Right ventricle myocardium (tissue), 1 donor: ENCODE results near the gene SNAI1.

GRCh38 chr20:49928429-49928691 is 7.8 kb upstream of the RNF114 start:
- PRO-cap, 2 experiments, result no peak in any of the 2 experiments

DNA sequence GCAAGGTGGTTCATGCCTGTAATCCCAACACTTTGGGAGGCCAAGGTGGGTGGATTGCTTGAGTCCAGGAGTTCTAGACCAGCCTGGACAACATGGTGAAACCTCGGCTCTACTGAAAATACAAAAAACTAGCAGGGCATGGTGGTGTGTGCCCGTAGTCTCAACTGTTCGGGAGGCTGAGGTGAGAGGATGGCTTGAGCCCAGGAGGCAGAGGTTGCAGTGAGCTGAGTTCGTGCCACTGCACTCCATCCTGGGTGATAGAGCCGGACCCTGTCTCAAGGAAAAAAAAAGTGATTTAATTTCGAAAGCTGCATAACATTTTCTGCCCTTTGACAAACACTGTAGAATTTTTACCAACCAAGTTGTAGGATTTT is 6.3 kb downstream of the RNF114 start:
- PRO-cap, 2 experiments, result no peak in any of the 2 experiments

DNA sequence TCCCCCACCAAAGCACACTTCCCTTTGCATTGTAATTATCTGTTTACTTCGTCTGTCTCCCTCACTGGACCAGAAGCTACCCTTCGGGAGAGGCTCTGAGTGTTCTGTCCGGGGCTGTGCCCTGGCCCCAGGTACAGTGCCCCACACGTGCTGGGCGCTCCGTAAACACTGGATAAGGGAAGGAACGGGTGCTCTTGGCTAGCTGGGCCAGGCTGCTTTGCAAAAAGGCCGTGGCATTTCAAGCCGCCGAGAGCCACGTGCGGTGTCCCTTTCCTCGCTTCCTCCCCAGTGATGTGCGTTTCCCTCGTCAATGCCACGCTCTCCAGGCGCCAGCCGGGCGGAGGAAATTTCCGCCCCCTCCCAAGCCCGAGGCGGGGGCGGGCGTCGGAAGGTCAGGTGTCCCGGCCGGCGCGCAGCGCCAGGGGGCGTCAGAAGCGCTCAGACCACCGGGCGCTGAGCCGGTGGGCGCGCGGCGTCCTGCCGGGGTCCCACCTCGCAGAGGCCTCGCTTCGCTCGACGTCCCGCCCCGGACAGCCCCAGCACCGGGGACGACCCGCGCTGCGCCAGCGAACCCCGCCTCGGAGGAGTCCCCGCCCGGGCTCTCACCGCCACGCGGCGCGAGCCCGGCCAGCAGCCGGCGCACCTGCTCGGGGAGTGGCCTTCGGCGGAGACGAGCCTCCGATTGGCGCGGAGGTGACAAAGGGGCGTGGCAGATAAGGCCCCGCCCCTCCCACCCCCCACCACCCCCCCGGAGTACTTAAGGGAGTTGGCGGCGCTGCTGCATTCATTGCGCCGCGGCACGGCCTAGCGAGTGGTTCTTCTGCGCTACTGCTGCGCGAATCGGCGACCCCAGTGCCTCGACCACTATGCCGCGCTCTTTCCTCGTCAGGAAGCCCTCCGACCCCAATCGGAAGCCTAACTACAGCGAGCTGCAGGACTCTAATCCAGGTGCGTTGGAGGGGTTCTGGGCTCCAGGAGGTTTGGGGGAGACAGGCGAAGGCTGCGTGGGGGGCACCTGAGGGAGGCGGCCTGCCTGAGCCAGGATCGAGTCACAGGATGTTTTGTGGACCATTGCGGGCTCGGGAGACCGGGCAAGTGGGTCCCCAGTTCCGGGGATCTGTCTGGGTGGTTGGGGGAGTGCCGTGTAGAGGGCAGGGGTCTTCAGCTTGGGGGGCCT is at the start of gene SNAI1:
Gene SNAI1 (plus strand): TSS at position 787 of the 1,177 bp plus-strand sequence.
- PRO-cap, 2 experiments, result peak in 2 of 2 experiments; most common plus-strand start position 787 of the sequence (in 2); most common minus-strand start position 656 of the sequence (in 2)

DNA sequence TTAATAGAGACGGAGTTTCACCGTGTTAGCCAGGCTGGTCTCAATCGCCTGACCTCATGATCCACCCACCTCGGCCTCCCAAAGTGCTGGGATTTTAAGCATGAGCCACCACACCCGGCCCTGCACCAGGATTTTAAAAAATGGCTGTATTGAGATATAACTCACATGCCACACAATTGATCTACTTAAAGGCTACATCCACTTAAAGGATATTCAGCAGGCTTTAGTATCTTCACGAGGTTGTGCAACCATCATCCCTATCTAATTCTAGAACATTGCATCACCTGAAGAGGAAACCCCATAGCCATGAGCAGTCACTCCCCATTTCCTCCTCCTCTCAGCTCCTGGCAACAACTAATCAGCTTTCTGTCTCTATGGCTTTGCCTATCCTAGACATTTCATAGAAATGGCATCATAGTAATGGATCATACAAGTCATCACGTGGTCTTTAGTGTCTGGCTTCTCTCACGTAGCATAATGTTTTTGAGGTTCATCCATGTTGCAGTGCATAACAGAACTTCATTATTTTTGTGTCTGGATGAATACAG is 20.4 kb downstream of the SNAI1 start:
- PRO-cap, 2 experiments, result no peak in any of the 2 experiments

- PRO-cap, 2 experiments, result no peak in any of the 2 experiments
Measured at GRCh38 chr20:50012494-50013139, 29.8 kb downstream of the SNAI1 start.

DNA sequence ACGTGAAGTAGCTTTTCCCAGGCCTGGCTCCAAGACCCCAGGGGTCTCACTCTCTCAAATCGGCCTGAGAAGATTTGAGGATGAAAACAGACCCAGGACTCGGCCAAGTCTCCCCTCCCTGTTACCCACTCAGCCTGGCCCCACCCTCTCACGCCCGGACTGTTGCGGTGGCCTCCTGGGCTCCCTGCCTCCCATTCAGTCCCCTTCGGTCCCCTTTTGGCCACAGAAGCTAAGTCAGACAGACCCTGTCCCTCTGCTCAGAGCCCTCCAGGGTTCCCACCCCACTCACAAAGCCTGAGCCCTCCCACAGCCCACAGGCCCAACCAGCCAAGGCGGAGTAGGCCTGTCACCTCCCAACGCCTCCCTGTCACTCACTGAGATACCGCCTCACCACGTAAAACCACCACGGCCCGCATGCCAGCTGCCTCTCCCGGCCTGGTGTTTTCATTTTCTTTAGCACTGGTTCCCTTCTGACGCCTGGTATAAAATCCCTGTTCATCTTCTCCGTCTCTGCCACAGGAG is 58.3 kb downstream of the SNAI1 start:
- PRO-cap, 2 experiments, result no peak in any of the 2 experiments

DNA sequence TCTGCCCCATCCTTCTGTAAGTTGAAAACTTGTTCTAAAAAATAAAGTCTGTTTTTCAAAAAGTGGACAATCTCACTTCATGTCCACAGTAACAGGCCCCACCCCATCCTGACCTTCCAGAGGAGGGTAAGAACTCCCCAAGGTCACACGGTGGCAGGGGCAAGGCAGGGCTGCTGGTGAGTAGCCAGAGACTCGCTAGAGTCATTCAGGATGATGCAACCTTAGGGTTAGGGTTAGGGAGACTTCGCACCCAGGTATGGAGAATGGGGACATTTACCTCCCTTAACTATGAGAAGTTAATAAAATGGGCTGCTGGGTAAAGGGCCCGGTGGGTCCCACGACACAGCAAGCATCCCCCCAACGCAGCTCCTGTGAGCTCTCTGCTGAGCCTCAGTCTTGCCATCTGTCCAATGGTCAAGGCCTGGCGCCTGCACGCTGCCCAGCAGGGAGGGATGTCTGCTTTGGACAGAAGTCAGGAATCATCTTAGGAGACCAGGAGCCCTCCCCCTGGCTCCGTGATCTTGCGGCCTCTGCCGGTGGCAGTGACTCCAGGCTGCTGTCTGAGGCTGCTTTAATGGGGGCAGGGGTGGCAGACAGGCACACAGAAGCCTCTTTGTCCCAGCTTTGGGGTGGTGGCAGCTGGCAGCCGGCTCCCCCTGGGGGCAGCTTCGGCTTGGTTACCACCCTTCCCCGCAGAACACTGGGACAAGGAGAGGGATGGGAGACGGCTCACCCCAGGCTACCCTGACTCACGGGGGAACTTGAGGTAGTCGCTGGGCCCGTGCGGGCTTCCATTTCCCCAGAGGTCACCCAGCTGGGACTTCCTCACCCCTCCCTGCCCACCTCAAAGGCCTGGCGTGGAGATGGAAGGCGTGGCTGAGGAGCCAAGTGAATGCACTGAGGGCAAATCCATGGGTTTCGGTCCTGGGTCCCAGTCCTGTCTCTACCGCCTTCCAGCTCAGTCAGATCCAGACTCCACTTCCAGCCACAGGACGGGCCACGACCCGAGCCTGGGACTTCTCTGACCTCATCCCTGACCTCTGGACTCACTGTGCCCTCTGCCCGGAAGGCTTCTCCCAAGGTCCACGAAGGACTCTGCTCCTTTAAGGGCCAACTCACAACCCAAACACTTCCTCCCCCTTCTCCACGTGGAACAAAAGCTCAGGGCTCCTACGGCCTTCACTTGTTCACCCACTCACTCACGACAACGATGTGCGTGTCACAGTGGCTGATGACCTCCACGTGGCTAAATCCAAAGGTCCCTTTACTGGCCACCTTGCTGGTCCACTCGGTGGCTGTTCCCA is 14.9 kb downstream of the PEDS1 start:
- PRO-cap, 2 experiments, result no peak in any of the 2 experiments

DNA sequence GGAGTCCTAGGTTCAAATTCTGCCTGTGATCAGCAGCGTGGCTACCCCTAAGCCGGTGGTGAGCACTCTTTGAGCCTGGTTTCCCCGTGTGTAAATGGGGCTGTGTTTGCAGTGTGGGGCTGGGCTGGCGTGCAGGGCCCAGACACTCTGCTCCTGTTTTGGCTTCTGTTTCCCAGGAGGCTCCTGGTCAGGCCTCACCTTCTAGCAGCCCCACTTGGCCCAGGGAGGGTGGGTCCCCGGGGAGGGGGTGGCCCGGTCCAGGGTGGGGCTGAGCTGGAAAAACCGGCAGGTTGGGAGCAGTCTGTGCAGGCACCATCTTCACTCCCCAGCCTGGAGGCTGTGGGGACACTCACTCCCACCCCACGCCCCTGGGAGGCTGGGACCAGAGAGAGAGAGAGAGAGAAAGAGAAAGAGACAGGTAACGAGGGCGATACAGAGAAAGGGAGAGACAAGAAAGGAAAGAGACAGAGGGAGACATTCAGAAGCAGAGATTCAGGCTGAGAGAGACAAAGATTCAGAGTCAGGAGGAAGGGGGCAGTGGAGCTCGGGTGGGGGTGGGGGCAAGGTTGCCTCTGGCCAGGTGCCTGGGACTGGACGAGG is 25.4 kb downstream of the CEBPB start:
- PRO-cap, 2 experiments, result no peak in any of the 2 experiments

GRCh38 chr20:50249623-50250235 is 59.1 kb downstream of the CEBPB start:
- PRO-cap, 2 experiments, result no peak in any of the 2 experiments

- PRO-cap, 2 experiments, result peak in 2 of 2 experiments; most common plus-strand start chr20:50279200 (in 1); most common minus-strand start chr20:50279058 (in 2)
Measured at GRCh38 chr20:50278442-50279495, 88.1 kb downstream of the CEBPB start.

GRCh38 chr20:50317561-50318066 is 127.0 kb downstream of the CEBPB start:
- PRO-cap, 2 experiments, result no peak in any of the 2 experiments

DNA sequence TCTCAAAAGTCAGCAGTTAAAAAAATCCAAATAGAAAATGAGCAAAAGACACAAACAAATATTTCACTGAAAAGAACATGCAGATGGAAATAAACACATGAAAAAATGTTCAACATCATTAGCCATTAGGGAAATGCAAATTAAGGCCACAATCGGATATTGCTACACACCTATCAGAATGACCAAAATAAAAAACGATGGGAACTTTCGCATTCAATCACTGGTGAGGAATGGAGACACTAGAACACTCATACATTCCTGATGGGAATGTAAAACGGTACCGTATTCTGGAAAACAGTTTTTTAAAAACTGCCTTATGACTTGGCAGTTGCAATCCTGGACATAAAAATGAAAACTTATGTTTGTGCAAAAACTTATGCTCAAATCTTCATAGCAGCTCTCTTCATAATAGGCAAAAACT is 146.0 kb downstream of the CEBPB start:
- PRO-cap, 2 experiments, result no peak in any of the 2 experiments

- PRO-cap, 2 experiments, result no peak in any of the 2 experiments
Measured at GRCh38 chr20:50376660-50377332, 133.4 kb upstream of the PTPN1 start.

DNA sequence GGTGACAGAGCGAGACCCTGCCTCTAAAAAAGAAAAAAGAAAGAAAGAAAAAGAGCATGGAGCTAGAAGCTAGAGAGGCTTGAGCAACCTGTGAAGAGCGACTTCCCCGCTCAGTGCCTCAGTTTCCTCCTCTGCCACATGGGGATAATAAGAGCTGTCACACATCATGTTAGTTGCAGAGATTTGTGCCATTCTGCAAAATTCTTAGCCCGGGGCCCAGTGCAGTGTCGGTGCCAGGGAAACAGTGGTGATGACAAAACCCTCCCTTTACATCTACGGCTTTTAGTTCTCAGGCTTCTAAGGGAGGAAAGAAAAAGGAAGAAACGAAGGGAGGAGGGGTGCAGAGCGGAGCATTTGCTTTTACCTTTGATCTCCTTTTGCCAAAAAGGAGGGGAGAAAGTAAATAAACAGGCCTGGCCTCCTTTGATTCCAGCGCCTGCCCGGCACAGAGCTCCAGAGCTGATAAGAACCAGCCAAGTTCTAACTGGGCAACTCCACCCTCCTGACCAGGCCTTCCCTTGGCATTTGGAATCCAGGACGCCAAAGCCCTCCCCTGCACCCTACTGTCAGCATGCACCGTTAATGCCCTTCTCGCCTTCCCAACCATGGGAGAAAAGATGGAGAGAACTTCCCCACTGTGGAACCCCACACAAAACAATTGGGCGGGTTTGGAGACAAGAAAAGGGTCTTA is 120.9 kb upstream of the PTPN1 start:
- PRO-cap, 2 experiments, result peak in 2 of 2 experiments; most common plus-strand start position 543 of the sequence (in 2); most common minus-strand start position 447 of the sequence (in 2)

DNA sequence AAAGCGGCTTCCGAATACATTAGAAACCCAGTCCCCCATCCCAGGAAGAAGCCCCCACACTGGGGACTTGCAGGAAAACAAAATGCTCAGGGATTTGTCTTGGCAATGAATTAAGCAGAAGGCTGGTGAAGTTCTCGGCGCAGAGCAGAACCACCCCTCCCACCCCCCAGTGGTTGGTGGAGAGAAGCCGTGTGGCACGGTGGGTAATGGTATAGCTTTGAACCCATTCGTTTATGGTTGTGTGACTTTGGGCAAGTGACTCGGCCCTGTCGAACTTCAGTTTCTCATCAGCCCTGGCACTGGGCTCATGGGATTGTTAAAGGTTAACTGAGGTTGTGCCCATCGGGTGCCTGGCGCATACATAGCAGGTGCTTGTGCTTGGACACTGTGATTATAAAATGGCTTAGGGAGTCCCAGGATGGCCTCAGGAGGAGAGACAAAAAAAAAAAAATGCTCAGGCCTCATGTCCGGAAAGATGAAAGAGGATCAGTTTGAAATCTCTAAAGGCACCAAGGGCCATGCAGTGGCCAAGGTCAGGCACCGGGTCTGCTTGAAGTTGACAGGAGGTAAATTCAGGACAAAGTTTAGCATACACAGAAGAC is 120.2 kb upstream of the PTPN1 start:
- PRO-cap, 2 experiments, result no peak in any of the 2 experiments

DNA sequence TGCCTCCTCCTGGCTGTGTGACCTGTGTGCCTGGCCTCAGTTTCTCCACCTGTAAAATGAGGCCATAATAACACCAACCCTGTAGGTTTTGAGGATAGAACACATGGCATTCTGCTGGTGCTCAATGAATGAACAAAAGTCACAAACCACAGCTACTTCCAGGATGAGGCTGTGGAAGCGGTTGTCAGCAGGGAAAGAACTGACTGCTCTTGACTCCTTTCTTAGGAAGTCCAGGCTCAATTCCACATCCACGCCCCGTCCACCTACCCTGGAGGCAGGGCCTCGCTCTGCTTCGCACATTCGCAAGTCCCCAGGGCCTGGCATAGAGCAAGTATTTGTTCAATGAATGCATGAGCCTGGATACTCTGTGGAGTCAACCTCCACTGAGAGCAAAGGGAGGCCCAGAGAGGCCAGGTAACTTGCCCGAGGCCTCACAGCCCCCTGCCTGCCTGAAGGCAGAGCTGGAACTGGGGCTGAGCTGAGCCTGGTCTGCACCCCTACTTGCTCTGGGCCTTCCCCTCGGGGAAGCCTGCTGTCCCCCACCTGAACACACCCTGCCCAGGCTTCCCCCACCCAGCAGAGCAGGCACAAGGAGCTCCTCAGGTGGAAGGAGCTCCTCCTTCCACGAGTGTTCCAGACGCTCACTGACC is 119.5 kb upstream of the PTPN1 start:
- PRO-cap, 2 experiments, result no peak in any of the 2 experiments

- PRO-cap, 2 experiments, result no peak in any of the 2 experiments
Measured at GRCh38 chr20:50403547-50404341, 106.4 kb upstream of the PTPN1 start.

- PRO-cap, 2 experiments, result no peak in any of the 2 experiments
Measured at GRCh38 chr20:50409413-50409943, 100.7 kb upstream of the PTPN1 start.

- PRO-cap, 2 experiments, result peak in 2 of 2 experiments; most common plus-strand start chr20:50483657 (in 1); most common minus-strand start chr20:50483577 (in 2)
Measured at GRCh38 chr20:50483337-50483847, 26.8 kb upstream of the PTPN1 start.

DNA sequence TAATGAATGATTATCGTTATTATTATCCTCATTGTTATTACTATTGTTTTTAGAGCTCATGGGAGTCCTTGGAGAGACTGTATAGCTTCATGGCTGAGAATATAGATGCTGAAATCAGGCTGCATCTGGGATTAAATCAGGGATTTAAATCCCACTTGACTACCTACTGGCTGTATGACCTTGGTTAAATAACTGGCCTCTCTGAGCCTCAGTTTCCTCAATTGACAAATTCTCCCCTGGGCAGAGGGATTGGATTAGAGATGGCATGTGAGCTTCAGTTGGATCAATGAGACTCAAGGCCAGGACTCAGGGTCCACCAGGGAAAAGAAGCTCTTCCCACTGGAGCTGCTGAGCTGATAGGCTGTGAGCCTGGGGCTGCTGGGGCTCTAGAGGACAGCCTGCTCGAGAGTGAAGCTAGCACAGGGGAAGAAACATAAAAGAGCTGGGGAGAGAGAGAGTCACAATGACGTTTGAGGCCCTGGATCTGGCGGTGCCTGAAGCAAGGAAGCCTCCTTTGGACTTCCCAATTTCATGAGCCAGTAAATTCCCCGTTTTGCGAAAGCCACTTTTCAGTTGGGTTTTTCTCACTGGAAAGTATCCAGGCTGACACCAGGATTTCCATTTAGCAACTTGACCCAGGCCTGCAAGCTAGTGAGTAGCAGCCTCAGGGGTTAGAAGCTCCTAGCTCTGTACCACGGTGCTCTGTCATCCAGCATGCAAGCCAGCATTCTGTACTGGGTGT is 7.4 kb upstream of the PTPN1 start:
- PRO-cap, 2 experiments, result no peak in any of the 2 experiments